Choroid plexus epithelial cell (primary cell): ENCODE data around the genes RBFOX2 and TXN2.

- RRBS = no CpG with 5 or more reads among the region's 1 CpG
Measured at GRCh38 chr22:35973348-35973747, 55.3 kb downstream of the RBFOX2 start.

DNA sequence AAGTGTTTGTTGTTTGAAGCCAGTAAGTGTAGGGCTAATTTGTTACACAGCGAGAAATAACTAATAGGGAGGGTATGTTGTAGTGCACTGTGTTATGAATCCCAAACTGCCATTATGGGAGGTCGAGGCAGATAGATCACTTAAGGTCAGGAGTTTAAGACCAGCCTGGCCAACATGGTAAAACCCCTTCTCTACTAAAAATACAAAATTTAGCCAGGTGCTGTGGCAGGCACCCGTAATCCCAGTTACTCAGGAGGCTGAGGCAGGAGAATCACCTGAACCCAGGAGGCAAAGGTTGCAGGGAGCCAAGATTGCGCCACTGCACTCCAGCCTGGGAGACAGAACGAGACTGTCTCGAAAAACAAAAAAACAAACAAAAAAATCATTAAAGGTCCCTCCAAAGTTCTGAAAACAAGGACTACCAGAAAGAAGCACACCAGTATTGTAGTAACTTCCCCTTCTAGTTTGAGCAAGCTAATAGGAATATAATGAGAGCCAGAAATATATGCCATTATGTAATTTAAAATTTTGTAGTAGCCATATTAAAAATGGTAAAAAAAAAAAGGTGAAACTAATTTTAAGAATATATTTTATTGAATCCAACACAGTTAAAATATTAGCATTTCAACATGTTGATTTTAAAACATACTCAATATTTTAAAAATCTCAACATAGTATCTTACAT, 34.9 kb downstream of the RBFOX2 start:
- RRBS = no CpG with 5 or more reads among the region's 6 CpGs

DNA sequence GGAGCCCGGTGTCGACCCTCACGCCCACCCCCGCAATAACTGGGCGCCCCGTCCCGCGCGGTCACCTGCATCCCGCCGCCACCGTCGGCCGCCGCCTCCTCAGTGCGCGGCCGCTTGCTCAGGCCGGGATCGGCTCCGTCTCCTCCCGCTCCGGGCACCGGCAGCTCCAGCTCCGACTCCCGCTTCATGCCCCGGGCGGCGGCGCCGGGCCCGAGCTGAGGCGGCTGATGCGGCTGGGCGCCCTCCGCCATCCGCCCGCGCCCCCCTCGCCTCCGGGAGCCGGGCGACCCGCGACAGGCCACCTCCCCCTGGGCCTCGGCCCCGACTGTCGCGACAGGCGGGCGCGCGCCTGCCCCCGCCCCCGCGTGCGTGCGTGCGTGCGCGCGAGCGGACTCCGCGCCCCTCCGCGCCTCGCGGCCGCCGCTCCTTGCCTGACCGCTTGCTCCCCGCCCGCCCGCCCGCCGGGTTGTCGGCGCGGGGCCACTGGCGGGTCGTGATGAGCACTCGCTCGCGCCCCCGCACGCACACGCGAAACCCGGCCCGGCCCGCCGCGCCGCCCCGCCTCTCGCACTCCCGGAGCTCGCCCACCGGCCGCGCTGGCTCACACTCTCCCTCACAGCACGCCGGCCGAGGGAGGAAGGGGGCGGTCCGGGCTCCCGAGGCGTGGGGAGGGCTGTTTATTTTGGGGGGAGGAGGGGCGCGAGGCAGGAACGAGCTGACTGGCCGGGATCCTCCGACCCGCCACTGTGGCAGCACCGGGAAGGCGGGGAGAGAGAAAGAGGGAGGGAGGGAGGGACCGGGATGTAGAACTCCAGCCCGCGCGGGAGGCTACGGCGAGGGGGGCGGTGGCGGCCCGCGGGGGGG, at the start of gene RBFOX2:
Gene RBFOX2, minus strand, starts transcription at position 650 of the 864 bp plus-strand sequence.
- RRBS = 1% methylated on average over 32 of the region's 127 CpGs

- RRBS = no CpG with 5 or more reads among the region's 5 CpGs
Measured at GRCh38 chr22:36159071-36159559, 1.4 kb downstream of the APOL3 start.

DNA sequence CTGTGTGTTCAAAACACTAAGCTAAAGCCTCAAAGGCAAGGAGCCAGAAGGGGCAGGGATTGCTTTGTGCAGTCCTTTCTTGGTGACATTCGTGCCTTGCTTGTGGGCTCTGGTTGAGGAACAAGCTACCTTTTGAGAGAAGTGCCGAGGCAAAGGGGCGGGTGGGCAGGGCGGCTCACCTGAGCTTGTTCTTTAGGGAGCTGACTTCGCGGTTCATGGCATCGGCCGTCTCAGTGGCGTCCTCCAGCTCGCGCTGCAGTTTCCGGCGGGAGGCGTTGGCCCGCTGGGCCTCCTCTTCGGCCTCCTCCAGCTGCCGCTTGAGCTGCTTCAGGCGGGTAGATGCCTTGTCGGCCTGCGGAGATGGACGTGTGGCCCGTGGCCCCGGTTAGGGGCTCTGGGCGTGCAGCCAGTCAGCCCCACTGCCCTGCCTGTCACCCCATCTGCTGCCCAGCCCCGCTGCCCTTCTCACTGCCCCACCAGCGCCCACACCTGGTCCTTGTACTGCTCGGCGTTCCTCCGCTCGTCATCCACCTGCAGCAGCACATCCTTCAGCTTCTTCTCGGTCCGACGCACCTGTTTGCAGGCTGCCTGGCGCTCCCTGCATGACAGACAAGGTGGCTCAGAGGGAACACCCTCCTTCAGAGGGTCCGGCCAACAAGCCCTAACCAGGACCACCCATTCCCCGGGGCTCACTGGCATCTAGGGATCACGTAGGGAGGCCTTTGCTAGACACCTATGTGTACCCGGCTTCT, 31.2 kb downstream of the APOL1 start:
- RRBS = 91% methylated on average over 3 of the region's 38 CpGs

DNA sequence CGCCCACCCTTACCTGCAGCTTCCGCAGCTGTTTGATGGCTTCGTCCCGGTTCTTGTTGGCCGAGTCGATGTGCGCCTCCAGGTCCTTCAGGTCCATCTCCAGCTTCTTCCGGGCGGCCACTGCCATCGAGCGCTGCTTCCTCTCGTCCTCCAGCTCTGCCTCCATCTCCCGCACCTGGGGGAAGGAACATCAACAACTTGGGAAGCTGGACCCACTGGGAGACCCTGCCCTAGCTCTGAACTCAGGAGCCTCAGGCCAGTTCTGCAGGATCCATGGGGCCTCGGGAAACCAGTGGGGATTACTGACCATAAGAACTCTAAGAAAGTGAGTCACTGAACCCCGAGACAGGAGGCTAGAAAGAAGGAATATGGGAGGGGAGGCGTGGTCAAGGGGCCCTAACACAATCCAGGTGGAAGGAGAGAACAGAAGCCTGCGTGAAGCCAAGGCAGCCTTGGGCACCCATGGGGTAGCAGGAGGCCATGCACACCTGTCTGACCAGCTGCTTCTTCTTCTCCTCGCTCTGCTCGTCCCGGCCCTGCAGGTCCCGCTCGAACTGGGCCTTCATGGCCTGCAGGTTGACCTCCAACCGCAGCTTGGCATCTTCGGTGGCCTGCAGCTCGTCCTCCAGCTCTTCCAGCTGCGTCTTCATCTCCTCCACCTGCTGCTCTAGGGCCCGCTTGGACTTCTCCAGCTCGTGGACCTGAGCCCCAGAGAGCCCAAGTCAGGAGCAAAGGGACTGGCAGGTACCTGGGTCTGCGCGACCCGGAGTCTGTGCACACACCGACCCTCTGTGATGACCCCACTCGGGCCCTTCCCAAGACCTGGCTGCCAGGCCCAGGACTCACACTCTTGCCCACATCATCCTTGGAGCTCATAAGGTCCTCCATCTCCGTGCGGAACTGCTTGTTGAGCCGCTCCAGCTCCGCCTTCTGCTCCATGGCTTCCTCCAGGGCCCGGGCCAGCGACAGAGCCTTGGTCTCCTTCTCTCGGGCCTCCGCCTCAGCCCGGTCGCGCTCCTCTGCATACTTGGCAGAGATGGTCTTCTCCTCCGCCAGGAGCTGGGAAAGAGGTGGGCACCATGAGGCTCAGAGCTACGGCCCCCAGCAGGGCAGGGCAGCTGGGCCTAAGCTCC, 35.7 kb downstream of the APOL1 start:
- RRBS = 84% methylated on average over 8 of the region's 46 CpGs

DNA sequence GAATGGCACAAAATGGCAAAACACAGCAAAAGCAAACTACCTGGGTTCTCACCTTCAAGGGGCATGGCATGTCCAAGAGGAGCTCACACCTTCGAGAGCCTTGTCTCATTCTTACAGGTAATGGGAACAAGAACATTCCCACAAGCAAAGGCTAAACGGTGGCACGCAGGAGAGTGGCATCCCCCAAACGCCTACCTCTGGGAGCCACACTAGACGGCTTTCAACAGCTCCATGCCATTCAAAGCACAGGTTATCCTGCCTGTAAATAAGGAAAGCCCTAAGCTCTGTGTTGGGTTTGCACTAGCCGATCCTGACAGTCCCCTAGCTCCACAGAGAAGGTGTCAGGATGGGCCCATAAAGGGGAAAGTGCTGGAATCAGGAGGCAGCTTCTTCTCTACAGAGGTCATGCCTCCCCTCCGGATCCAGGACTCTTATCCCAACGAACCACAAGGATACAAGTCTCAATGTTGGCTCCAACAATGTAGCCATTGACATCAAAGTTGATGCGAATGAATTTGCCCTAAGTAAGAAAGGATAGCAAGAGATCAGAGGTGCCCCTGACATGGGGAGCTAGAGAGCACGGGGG, 66.4 kb downstream of the MYH9 start:
- RRBS = no CpG with 5 or more reads among the region's 10 CpGs

DNA sequence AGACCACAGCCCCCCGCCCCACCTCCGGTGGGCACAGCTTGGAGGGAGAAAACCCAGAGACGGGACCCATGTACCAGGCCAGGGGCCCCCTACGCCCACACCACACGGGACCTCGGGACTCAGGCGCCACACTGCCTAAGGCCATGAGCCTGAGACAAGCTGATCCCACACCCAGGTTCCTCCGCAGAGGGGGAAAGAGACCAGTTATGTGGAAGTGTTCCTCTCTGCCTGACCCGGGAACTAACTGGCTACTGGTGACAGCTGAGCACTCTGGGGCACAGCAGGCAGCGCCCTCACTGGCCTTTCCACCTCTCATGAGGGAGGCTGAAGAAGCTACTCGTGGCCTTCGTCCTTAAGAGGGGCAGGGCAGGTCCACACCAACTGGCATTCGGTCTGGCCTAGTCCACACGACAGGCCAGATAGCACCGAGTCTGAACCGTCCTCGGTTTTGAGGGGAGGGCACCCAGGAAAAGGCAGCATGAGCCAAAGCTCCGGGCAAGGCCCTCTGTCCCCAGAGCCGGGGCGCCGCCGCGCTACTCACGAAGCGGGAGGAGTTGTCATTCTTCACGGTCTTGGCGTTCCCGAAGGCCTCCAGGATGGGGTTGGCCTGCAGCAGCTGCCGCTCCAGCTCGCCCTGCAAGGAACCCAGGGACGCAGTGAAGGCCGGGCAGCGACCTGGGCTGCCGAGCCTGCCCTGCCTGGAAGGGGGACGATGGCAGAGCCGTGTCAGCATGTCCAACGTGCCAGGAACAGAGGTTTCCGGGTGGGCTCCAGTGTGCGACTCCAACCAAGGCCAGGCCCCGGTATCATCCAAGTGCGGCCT, 65.7 kb downstream of the MYH9 start:
- RRBS = 98% methylated on average over 6 of the region's 41 CpGs

DNA sequence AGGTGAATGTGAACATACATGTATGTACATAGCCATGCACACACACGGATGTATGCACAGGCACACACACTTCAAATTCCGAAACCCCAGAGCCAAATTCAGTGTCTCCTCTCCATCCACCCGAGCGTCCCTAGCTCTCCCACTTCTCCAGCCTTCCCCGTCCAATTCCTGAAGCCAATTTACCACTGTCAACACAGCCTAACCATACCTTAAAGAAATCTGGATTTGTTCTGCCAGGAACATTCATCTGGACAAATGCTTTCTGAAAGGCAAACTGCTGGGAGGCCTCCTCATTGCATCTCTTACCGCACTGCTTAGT, 57.8 kb downstream of the MYH9 start:
- RRBS = no CpG with 5 or more reads among the region's 6 CpGs

GRCh38 chr22:36363439-36364006, 24.2 kb downstream of the MYH9 start:
- RRBS = no CpG with 5 or more reads among the region's 4 CpGs

GRCh38 chr22:36388052-36388134, 126 bp upstream of the MYH9 start:
- RRBS = no CpG with 5 or more reads among the region's 6 CpGs

GRCh38 chr22:36398487-36399044, 10.8 kb upstream of the MYH9 start:
- RRBS = no CpG with 5 or more reads among the region's 11 CpGs

GRCh38 chr22:36419199-36419925, 31.6 kb upstream of the MYH9 start:
- RRBS = no CpG with 5 or more reads among the region's 13 CpGs

DNA sequence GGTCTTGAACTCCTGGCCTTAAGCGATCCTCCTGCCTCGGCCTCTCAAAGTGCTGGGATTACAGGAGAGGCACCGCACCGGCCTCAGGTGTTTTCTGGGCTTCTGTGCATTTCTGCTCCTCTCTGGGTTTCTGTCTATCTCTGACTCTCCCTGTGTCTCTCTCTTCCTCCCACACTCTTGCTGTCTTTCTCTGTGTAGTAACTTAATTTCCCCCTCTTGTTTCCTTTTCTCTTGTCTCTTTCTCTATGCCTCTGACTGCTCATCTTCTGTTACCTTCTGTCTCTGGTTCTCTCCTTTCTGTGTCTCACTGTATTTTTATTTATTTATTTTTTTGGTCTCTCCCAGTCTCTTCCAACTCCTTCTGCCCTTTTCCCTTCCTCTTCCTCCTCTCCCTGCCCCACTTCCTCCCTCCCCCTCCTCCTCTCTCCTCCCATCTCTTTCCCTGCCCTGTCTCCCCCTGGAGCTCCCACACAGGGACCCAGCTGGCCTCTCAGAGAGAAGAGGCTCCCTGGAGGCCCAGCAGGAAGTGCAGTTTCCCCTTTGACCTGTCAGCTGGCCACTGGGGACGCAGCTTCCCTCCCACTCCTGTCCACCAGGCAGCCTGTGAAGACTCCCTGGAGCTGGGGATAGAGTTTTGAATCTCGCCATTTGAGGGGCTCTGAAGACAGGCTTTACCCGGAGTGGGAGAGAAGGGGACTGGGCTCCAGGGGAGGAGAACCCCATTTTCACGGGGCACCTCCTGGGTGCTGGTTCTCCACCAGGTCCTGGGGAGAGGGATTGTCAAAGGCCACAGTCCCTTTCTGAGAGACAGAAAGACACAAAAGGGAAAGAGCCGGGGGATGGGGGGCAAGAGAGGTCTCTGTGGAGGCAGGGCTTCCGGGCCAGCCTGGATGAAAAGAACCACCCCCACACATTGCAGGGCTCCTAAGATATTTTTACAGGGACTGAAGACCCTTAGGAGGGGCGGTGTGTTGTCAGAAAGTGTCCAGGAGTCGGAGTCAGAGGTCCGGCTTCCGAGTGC, 38.4 kb upstream of the MYH9 start:
- RRBS = 60% methylated on average over 1 of the region's 14 CpGs

- RRBS = no CpG with 5 or more reads among the region's 10 CpGs
Measured at GRCh38 chr22:36448560-36449229, 32.7 kb downstream of the TXN2 start.

DNA sequence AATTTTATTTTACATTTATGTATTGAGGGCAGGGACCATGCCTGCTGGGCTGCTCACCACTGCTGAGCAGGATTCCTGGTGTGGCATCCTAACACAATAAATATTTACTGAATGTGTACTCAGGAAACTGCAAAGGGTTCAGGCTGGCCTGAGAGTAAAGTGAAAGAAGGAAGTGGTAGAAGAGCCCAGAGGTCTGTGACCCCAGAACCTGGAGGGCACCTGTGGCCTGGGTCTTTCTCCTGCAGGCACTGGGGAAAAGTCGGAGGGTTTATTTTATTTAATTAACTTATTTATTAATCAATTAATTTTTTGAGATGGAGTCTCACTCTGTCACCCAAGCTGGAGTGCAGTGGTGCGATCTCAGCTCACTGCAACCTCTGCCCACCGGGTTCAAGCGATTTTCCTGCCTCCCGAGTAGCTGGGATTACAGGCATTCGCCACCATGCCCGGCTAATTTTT, 28.2 kb downstream of the TXN2 start:
- RRBS = no CpG with 5 or more reads among the region's 7 CpGs

DNA sequence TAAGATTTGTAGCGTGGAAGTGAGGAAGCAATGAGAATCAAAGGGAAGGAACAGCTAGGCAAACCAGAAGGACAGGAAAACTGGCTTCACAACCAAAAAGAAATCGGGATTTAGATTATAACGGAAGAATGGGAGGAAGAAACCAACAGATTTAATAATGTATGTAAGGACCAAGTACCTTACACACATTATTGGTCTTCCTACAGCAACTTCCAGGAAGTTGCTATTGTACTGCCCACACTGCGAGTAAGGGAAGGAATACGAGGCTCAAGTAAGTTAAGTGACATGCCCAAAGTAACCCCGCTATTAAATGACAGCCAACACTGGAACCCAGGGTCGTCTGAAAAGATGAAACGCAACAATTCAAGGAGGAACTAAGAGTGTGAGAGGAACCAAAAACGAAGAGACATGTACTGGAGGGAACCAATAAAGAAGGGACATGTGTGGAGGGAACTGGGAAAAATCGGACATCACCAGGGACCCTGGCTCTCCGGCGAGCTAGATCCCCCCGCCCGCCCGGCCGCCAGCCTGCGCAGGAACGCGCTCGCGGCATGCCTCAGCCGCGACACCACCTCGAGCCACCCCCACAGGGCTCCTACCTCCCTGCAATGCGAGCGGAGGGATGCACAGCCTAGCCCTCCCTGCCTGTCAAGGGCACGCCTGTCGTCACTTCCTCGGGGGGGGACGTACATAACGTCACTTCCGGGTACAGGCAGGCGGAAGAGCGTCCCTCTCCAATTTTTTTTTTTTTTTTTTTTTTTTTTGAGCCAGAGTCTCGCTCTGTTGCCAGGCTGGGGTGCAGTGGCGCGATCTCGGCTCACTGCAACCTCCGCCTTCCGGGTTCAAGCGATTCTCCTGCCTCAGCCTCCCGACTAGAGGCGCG, at the start of gene TXN2:
Gene TXN2, minus strand, starts transcription at position 676 of the 883 bp plus-strand sequence.
- RRBS = no CpG with 5 or more reads among the region's 44 CpGs

DNA sequence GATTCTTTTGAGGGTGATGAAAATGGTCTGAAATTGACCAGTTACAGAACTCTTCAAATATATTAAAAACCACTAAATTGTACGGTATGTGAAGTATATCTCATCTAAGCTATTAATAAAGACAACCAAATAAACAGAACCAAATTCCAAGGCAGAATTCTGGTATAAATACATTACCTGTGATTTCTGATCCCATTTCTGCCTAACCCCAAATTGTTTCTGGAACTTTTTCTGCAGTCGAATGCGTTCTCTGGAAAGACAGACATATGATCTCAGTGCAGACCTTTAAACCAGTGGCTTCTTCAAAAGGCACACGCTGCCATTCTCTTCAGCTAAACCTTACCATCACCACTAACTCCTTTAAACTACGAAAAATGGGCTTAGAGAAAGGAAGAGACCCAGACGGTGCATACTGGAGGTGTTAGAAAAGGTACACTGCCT, 5.9 kb downstream of the EIF3D start:
- RRBS = no CpG with 5 or more reads among the region's 6 CpGs

DNA sequence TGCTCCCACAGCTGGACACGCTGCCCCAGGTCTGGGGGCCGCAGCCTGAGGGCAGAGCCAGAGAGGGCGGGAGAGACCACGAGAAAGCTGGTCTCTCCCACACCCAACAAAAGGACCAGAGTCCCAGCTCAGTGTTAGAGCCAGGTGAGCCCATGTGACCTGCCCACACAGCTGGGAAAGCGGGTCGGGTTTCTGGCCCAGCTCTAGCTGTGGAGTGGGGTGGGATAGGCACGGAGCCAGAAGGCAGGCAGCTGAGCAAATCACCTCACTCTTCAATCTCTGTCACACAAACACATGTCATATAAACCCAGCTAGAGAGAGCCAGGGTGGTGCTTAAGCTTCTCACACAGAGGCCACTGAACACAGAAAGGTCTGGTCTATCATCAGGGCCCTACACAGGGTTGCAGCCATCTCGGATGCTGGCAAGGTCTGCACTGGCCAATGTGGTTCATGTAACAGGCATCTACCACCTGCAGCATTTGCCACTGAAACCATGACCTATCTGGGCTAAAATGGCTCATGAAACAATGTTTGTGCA, 7.8 kb upstream of the EIF3D start:
- RRBS = no CpG with 5 or more reads among the region's 8 CpGs

- RRBS = 51% methylated on average over 2 of the region's 30 CpGs
Measured at GRCh38 chr22:36659535-36660876, 43.5 kb downstream of the CACNG2 start.